ENCODE data around the genes CD200R1 and CFAP44.

GRCh38 chr3:111911397-111911967 is 52.4 kb downstream of the PHLDB2 start:
- PRO-cap, 7 experiments: no peak in any of the 7 experiments

DNA sequence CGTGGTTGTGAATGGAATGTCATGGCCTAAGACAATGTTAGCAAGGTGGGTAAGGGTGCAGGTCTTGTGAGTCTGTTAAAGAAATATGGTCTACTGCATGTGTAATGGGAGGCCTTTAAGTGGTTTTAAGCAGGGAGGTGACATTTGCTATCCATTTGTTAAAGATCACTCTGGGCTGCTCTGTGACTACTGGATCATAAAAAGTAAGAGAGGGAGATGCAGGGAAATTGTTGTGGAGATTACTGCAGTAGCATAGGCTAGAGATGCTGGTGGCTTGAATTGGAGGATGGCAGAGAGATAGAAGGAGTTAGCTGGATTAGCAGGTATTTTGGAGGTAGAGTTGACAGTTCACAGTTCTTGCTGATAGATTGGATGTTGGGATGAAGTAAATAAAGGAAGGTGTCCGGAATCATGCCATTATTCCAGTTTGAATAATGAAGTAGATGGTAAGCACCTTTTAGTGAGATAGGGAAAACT is 32.2 kb upstream of the ABHD10 start:
- PRO-cap, 7 experiments: no peak in any of the 7 experiments

DNA sequence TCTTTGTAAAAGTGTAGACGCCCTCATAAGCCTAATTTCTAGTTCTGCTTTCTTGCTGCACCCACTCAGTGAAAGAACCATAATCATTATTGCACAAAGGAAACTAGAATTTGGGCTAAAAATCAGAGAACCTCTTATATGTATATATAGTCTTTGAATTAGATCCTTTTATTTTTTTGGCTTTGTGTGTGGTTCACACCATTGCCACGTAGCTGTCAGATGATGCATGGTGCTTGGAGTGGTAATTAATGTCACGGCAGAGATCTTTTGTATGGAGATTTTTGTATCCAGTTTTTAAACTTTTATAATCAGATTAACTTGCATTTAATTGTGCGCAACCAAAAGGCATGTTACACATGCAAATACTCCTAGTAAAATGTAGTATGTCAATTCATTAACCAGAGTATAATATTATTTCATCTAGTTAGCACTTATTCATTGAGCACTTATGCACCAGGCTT is 825 bp downstream of the ABHD10 start:
- PRO-cap, 7 experiments: no peak in any of the 7 experiments

DNA sequence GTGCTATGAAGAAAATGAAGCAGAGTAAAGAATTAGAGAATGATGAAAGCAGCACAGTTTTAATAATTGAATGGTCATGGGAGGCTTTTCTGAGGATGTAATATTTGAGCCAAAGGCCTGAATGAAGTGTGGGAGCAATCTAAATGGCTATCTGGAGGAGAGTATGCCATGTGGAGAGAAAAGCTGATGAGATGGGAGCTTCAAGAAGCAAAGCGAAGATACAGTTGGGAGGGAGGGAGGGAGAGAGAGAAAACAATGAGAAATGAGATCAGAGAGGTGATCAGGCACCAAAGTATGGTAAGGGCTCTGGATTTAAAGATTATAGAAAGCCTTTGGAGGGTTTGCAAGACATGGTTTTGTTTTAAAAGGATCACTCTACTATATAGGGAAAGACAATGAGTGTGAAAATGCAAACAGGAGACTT is 6.8 kb downstream of the ABHD10 start:
- PRO-cap, 7 experiments: no peak in any of the 7 experiments

- PRO-cap, 7 experiments: no peak in any of the 7 experiments
Observed at GRCh38 chr3:111999849-112000914, 1.5 kb downstream of the TAGLN3 start.

- PRO-cap, 7 experiments: no peak in any of the 7 experiments
Observed at GRCh38 chr3:112120248-112120804, 12.7 kb downstream of the GCSAM start.

DNA sequence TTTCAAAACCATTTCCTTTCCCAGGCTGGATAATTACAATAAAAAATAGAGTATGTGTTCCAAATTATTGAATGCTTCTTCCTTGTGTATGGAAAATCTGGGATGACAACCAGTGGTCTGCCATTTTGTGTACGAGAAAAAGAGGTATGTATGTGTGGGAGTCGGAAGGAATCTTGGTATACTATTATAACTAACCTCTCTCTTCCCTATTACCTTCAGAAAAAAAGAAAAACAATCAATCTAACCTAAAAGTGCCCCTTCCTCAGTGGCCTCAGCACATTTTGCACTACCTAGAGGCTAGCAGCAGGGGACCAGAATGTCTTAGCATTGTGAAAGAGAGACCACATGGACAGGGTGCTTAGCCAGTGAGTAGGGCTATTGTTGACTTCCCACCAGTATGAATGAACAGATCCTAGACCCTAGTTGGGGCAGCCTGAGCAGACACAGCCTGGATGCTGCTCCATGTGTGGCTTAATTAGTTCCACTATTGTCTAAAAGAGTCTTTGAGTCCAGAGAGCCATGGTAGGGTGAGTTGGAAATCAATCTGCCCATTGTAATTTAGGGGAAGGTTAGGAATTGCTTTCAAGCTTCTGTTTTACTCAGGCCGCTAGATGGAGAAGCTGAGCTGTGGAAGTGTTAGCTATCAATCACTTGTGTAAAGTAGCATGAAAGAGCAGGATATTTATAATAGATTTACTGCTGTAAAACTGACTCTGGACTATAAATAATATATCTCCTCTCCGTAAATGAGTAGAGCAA is 3.8 kb upstream of the GCSAM start:
- PRO-cap, 7 experiments: no peak in any of the 7 experiments

DNA sequence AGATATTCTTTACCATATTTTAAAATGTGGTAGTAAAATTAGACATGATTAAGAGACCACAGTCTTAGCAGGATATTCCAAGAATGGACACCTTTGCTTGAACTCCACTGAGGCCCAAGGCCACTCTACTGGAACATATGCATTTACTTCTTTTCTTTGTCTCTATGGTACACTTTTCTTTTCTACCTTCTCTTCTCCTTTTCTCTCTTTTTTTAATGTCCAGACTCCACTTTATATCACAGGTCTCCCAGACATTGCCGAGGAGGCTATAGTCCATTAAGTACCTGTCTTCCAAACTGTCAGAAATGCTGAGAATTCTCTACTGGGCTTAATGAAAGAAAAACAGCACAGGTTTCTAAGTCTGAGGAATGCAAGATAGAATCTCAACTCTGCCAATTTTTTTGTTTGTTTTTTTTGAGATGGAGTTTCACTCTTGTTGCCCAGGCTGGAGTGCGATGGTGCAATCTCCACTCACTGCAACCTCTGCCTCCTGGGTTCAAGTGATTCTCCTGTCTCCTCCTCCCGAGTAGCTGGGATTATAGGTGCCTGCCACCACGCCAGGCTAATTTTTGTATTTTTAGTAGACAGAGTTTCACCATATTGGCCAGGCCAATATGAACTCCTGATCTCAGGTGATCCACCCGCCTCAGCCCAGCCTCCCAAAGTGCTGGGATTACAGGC is 45.3 kb downstream of the CD200 start:
- PRO-cap, 7 experiments: no peak in any of the 7 experiments

DNA sequence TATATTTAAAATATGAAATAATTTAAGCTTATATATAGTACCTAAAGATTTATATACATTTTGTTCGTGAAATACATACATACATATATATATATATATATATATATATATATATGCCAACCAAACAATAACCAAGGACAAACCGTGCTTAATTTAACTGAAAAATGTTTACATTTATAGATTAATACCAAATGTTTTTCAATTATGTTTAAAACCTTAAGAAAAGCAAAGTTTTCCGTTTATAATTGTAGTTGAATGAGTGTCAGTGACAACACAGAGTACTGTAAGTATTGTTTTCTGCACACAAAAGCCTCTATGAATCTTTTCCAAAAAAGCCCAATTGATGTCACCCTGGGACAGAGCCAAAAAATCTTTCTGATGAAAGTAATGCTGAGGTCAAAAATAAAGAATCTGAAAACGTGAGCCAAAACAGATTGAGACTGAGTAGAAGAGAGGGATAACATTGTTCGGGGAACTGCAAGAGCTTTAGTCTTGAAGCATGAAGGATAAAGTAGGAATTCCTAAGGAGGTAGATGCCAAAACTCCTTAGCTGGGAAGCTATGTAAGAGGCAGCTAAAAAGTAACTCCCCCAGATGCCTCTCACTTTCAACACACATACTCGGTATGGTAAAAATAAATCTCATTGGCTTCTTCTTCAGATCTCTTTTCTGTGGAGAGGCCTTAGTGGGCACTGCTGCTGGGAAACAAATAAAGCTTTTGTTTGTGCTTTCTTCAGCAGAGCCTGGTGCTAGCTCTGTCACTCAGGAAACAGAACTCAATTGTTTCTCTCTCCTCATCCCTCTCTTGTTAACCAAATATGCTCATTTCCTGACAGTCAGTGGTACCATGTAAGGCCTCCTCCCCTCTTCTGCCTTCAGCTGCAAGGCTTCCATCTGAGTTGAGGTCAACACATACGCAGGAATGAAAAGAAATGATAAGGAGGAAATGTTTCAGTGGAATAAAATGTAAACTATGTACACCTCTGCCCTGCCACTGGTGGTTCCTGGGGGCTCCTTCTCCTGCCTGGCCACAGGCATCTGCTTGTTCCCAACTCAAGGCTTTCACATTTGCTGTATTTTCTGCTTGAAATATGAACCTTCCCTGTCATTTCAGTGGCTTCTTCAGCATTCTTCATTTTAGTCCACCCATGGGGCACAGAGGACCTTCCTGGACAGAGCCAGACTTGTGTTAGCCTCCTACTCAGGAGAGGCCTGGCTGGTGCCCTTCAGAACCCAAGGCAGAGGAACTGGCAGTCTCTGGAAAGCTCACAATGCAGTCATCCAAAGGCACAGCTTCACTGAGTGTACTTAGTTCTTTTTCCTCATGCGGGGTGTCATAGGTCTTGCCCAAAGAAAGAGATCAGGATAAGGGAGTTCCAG is 58.1 kb downstream of the CD200 start:
- PRO-cap, 7 experiments: no peak in any of the 7 experiments

DNA sequence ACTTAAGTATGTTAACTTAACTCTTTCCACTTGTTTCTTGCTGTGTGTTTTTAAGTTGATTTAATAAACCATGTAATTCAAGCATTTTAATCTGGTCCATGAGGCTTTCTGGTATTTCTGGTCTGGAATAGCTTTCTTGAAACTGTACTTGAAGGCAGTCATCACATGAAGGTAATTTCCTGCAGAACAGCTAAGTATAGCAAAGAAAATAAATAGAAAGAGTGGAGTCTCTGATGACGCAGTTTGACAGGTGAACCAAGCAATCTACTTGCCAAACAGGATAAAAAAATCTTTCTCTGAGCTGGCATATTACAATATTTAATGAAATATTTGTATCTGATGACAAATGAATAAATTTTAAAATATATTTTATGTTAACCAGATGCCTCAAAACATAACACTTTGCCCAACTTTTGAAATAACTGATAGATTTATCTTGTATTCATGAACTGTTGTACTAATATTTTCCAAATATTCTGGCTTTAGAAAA is 74.8 kb downstream of the BTLA start:
- PRO-cap, 7 experiments: no peak in any of the 7 experiments

- PRO-cap, 7 experiments: peak in 3 of 7 experiments; most common minus-strand start chr3:112514711 (in 3)
Observed at GRCh38 chr3:112514564-112514842, 15.2 kb upstream of the BTLA start.

GRCh38 chr3:112653675-112654466 is 12.9 kb upstream of the CCDC80 start:
- PRO-cap, 7 experiments: no peak in any of the 7 experiments

GRCh38 chr3:112974676-112975442 is at the start of gene CD200R1:
Gene CD200R1, minus strand, starts transcription at chr3:112975103.
- PRO-cap, 7 experiments: peak in 5 of 7 experiments; most common minus-strand start chr3:112975090 (in 2)

GRCh38 chr3:113250397-113251005 is 39.1 kb downstream of the BOC start:
- PRO-cap, 7 experiments: no peak in any of the 7 experiments

DNA sequence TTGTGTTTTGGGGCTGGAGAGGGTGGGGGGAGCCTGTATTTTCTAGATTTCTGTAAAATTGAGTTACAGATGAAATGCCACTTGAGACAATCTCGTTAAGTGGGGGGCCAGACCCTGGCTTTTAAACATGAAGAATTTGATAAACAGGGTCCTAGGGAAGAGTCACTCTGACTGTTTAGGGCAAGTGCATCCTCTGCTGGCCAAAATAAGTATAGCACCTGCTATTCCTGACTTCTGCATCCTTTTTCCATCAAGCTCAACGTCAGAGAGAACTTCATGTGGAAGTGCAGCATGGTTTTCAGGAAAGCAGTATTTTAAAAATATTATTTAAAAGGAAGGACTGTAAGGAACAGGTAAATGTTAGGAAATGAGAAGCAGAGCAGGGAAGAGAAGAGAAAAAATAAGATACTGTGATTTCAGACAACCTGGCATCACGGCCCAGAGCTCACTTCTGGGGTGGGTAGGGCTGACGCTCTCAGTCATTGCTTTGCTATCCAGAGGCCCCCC is 76.8 kb downstream of the BOC start:
- PRO-cap, 7 experiments: no peak in any of the 7 experiments

DNA sequence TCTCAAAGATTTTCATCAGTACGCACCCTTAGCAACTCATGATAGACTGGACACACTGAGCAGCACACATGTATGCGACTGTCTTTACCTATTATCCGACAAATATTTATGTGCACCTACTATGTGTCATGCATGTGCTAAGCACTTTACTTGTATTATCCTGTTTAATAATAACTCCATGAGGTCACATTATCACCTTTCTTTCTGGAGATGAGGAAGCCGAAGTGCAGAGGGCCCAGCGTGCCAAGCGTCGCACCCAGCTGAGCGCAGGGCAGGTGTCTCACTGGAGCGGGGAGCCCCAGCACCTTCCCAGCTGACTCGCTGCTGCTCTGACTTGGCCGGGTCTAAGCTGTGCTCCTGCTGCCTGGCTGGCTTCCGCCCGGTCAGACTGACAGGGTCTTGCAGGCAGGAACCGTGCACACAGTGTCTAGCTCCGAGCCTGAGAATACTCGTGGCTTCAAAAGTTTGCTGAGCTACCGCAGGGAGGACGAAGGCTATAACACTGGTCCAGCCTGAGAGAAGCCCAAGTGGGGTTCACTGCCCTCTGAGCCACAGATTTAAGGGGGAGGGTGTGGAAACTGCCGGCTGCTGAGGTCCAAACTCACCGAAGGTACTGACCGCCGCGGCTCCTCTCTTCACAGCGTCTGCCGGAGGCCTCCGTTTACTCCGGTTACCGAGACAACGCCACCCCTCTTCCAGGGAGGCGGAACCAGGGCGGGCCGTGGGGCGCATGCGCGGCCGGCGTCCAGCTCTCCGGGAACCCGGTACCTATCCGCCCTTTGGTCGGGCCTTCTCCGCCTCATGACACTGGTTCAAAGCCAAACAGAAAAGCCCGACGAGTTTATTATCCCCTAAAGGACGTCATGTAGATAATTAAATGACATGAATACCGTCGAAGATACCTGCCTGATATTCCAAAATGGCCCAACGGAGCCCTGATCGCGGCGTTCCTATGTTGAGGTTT is at the start of gene CFAP44:
TSS of gene CFAP44 (minus strand) at position 646 of the 964 bp plus-strand sequence.
- PRO-cap, 7 experiments: no peak in any of the 7 experiments

- PRO-cap, 7 experiments: peak in 1 of 7 experiments; most common plus-strand start chr3:113625942 (in 1)
Observed at GRCh38 chr3:113625774-113626135, 70.7 kb downstream of the USF3 start.

GRCh38 chr3:113677088-113677572 is 19.3 kb downstream of the USF3 start:
- PRO-cap, 7 experiments: no peak in any of the 7 experiments

DNA sequence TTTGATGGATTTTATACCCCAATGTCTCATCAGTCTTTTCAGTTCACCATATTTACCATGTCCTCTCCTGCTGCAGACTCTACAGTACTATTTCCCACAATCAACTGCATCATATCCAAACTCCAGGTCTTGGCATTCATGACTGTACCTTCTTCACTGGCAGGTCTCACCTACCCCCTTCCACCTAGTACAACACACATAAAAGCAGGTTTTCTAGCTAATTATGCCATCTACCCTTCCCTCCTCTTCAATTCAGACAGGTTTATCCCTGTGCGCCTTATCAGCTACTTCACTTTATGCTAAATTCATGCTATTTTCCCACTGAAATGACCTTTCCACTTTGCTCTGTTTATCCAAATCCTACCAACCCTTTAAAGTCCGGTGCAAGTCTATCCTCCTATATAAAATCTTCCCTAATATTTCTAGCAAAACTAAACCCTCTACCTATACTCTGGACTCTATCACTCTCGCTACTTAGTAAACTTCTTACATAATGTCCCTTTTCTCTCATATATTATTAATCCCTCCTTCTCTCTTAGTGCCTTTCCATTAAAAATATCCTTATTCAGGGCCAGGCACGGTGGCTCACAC is 6.0 kb downstream of the USF3 start:
- PRO-cap, 7 experiments: no peak in any of the 7 experiments

- PRO-cap, 7 experiments: no peak in any of the 7 experiments
Observed at GRCh38 chr3:113698690-113699457, 2.4 kb upstream of the USF3 start.

Measured in T-cell (primary cell).